ENCODE measurements around a stretch of chr10.

GRCh38 chr10:104447163-104447946, 93.7 kb downstream of the CFAP58 start:
- RRBS: no CpG with 5 or more reads among the region's 12 CpGs

- RRBS: no CpG with 5 or more reads among the region's 3 CpGs
Observed at GRCh38 chr10:104732139-104732572, 91.1 kb downstream of the SORCS3 start.

GRCh38 chr10:108132180-108132765, 967.8 kb upstream of the SORCS1 start:
- RRBS: no CpG with 5 or more reads among the region's 5 CpGs

GRCh38 chr10:108567401-108567761, 1355.9 kb downstream of the XPNPEP1 start:
- RRBS: no CpG with 5 or more reads among the region's 6 CpGs

- RRBS: 13% methylated on average over 6 of the region's 40 CpGs
Observed at GRCh38 chr10:110006628-110007534, 903 bp upstream of the ADD3 start.

DNA sequence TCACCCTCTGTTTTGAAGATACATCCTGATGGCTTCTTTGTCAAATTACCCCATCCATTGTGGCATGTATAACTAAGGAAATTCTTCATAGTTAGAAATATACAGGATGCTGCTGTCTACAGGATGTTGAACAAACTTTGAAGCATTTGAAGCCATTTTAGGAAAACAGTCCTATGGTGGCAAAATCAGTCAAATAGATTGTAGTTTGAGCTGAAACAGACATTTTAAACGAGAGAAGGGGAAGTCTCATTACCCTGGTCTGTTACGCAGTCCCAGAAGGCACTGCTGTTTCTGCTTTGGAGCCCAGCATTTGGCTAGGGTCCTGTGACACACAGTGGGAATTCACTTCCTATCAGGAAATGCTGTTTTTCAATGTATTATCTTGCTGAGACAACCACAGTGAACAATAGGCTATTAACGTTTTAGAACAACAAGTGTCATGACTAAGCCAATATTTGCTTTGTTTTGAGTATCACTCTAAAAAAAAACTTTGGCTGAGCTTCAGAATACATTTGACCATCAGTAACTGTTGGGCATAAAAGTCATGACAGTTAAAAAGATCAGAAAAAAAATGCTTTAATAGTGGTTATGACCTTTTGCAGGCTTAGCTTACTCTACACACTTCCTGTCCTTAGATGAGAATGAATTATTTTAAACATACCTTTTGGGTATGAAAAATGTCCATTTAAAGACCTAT, 74.1 kb downstream of the ADD3 start:
- RRBS: no CpG with 5 or more reads among the region's 3 CpGs

DNA sequence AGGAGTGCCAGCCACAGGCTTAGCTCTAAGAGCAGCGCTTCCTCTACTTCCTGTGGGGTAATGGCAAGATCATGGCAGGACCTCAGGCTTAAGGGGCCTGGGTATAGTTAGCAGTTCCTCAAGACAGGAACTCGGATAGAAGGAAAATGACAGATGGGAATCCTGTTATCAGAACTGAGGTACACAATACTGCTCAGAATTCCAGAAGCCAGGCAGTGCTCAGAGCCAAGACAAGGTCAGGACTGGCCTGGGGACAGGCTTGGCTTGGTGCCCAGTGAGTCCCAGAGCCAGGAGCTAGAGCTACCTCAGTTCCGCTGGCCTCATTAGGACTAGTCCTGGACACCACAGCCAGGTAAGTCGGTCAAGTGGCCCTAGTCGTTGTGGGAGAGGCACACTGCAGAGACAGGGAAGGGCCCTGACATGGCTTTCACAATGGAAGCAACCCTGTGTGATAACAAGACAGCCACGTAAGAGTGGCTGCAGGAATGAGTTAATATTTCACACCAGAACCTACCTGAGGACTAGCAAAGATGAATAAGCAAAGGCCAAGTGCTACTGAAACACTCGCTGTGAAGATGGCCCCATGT, 65.2 kb upstream of the MXI1 start:
- RRBS: no CpG with 5 or more reads among the region's 7 CpGs

DNA sequence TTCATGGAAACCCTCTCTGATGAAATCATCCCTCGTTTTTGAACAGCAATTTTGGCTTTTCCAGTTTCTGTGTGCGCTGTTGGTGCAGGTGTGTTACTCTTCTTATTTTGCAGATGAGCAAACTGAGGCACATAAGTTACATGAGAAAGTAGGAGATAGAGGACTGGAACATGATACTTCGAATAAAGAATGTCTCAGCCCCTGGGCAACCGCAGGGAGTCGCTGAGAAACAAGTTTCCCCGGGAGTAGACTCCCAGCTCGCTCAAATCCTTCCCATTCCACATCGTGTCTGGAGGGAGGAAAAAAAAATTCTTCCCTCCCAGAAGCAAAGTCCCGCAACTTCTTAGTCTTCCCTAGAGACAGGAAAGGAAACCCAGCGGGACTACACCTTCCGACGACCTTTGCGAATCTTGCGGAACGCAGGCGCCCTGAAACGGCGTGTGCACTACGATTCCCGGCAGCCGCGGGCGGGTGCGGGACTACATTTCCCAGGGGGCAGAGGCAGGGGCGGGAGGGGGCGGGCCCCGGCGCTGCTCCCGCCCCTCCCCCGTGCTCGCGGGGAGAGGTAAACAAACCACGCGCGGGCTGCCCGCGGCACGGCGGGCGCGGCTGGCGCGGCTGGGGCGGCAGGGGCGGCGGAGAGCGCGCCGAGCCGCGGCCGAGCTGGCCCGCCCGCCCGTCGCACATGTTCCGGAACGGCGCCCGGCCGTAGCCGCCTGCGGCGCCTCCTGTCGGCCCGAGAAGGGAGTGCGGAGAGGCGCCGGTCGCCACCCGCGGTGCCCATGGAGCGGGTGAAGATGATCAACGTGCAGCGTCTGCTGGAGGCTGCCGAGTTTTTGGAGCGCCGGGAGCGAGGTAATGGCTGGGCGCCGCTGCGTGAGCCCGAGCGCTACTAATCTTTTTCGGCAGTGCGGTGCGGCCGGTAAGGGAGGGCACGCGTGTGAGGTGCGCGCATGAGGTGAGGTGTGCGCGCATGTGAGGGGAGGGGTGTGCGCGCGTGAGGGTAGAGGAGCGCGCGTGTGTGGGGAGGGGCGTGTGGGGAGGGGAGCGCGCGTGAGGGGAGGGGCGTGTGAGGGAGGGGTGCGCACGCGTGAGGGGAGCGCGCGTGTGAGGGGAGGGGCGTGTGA, 18.4 kb downstream of the MXI1 start:
- RRBS: under 1% methylated on average over 32 of the region's 112 CpGs

DNA sequence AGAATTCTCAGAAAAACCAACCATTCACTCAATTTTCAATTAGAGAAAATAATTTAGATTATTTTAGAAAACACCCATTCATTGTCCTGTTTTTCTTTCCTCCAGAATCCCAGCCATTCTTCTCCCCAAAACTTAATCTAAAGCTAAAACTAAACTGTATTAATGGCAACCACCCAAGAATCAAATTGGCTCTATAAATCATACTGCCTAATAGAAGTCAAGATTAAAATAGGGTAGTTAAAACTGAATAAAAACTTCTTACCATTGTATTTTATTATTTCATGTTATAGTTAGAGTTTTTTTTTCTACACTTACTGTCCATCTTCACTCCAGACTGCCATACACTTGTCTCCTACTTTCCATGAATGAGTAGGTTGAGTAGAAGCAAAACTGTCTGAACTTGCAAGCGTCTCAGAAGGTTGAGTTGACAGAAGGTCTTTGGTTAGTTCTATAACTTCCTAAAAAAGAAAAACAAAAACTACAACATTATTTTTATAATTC, 6.3 kb downstream of the SMNDC1 start:
- RRBS: no CpG with 5 or more reads among the region's 1 CpG

DNA sequence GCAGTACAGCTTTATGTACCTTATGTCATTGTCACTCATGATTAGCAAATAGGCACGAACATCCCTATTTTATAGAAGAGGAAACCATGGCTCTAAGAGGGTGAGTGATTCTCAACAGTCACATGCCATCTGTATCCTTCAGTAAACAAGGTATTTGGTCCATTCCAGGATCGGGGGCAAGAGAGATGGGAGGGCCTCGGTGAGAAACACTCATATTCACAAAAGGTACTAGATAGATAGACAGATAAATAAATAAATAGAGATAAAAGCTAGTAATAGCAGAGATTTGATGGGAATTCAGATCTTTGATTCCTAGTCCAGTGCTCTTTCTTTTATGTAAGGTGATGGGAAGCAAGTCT, 5.1 kb upstream of the DUSP5 start:
- RRBS: no CpG with 5 or more reads among the region's 3 CpGs

DNA sequence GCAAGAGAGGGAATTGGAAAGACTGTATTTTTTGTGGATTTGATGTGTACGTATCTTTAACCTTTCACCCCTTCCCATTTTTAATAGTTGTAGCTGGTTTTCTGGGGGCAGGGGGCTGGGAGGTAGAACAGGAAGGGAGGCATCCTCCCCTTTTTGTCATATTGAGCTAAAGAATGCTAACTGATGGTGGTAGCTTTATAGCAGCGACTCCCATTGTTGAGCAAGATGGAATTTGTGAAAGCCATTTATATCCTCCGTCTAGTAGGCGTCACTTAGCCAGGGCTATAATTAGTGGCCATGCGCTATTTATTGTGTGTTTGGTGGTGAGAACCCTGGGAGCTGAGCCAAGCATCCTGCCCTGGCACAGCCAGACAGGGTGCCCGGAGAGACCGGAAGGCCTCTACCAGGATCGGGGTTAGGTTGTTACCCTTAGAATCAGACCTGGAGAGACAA, 11.4 kb downstream of the DUSP5 start:
- RRBS: no CpG with 5 or more reads among the region's 8 CpGs

DNA sequence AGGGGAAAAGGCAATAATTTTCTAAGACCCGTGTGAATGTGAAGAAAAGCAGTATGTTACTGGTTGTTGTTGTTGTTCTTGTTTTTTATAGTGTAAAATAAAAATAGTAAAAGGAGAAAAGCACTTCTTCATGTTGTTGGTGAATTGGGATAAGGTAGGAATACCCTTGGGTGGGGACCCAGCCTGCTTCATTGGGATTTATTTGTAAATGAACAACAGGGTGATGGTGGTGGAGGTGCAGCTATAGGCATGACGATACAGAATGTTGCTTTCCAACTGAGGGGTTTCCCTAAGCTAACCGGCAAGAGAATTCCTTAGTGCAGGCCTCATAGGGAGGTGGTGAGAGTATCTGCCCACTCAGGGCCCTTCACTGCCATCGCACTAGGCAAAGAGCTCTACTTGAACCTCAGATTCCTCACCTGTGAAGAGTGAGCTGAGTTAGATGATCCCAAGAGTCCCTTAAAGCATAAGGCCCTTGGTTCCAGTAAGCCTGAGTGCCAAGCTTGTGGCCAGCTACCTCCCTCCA, 13.8 kb downstream of the DUSP5 start:
- RRBS: no CpG with 5 or more reads among the region's 4 CpGs

DNA sequence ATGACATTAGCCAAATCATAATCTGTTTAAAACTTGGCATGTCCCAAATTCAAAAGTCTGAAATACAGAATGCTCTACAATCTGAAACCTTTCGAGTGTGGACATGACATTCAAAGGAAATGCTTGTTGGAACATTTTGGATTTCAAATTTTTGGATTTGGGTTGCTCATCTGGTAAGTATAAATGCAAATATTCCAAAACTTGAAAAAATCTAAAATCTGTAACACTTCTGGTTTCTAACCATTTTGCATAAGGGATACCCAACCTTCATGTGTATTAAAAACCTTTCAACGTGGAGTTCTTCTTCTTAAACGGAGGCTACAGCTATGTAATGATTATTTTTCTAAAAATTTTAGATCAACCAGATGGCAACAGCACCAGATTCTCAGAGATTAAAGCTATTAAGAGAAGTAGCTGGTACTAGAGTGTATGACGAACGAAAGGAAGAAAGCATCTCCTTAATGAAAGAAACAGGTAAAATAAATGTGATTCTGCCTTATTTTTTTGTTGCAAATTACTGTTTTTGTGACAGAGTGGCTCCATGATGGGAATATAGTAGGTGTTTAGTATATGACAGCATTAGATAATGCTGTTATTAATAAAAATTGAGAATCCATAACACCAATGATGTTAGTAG, 13.2 kb downstream of the SMC3 start:
- RRBS: no CpG with 5 or more reads among the region's 5 CpGs

DNA sequence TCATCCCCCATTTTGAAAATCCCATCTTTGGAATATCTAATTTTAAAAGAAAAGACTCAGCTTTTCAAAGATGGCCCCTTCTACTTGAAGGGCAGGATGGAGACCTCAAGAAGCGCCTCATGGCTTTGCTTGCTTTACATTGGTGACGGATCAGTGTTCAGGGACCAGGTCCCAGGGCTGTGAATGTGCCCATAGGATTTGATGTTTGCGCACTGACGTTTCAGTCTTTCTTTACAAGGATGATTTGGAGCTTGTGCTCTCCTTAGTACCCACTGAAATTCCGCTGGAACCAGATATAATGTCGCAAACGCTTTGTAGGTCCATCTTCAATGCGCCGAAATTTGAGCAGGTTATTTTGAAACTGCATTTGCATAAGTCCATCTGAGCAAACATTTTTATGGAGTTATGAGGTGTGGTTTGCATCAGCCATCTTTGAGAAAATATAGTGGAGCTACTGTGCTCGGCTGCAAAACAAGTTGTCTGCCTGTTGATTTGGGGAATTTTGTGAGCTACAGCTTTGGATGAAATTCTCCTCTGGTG, 2.3 kb downstream of the RBM20 start:
- RRBS: no CpG with 5 or more reads among the region's 10 CpGs

GRCh38 chr10:110685028-110685817, 41.1 kb downstream of the RBM20 start:
- RRBS: no CpG with 5 or more reads among the region's 25 CpGs

GRCh38 chr10:110699937-110700320, 55.8 kb downstream of the RBM20 start:
- RRBS: no CpG with 5 or more reads among the region's 6 CpGs

GRCh38 chr10:110820018-110820658, 51.6 kb upstream of the PDCD4 start:
- RRBS: no CpG with 5 or more reads among the region's 7 CpGs

- RRBS: no CpG with 5 or more reads among the region's 11 CpGs
Observed at GRCh38 chr10:110857518-110858587, 13.9 kb upstream of the PDCD4 start.

DNA sequence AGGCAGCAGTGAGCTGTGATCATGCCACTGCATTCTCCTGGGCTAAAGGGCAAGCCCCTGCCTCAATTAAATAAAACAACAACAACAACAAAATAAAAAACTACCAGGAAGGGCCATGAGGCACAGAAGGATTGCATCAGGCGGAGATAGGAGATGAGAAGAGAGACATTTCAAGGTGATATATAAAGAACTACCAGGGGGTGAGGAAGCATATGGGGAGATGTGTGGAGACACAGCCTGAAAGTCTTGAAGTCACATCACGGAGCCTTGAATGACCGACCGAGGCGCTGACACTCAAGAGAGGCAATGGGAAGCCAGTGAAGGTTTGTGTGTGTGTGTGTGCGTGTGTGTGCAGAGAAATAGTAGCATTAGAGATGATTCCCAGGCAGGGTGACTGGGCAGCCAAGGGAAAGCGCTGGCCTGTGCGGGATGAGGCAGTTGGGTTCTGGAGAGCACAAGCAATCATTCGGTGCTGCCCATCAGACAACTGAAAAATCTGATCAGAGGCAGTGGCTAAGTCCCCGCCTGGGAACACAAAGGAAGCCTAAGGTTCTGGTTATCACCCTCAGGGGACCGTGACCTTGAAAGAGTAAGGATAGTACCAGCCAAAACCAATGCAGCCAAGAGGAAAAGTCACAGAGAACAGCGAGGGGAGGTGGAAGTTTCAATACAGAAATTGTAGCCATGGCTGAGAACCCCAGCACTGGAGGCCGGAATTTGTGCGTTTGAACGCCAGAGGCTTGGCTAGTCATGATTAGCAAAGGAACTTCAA, 987 bp upstream of the PDCD4 start:
- RRBS: no CpG with 5 or more reads among the region's 15 CpGs